ENCODE measurements around the genes TRAPPC6A, BLOC1S3, CKM, PPP1R13L, FOSB and GIPR.

DNA sequence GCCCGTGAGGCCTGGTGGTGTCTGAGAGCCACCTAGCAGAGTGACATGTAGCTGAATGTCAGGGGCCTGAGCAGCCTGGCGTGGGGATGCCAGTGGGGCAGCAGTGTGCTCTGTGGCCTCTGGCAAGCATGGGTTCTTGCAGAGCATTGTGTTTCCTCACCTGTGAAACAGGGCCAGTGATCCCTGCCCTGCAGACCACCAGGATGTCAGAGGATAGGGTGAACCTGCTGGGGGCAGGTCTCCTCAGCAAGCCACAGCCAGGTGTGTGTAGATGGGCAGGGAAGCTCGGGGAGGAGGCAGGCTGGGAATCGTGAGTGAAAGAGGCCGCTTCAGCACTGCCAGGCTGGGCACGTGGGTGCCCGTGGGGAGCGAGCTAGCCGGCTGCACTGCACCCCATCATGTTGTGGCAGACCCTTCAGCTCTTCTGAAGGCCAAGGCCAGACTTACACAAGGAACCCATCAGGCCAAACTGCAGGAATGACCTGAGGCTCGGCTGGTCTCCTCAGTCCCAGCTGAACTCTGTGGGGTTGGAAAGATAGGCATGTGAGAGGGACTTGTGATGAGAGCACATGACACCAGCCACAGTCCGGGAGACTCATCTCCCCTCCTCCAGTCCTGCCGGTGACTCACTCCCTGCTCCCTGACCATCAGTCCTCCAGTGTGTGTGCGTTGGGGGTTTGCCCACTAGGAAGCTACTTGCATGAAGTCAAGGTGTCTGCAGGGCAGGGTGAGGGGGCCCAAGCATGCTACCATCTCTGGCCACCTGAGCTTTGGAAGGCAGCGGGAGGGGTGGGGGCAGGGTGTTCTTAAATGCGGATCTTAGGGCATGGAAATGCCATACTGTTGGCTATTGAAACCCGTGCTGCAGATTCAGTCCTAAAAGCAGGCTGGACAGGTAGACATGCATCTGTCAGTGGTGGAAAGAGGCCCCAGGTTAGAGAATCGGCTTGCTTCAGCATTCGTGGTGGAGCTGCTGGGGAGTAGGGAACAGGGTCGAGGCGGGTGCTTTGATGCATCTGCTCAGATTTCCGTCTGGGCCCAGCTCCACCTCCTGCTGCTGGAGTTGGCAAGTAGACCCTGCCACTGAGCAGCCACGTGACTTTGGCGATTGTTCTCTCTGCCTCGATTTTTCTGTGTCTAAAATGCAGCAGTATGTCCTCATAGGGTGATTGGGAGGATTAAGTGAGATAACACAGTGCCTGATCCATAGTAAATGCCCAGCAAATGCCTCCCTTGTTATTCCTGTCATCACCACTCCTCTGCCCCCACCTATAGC, 5.3 kb downstream of the PPP1R37 start:
- RRBS, result no CpG with 5 or more reads among the region's 24 CpGs

- RRBS, result no CpG with 5 or more reads among the region's 14 CpGs
These were observed 20.7 kb downstream of the PPP1R37 start for GRCh38 chr19:45113552-45114227.

DNA sequence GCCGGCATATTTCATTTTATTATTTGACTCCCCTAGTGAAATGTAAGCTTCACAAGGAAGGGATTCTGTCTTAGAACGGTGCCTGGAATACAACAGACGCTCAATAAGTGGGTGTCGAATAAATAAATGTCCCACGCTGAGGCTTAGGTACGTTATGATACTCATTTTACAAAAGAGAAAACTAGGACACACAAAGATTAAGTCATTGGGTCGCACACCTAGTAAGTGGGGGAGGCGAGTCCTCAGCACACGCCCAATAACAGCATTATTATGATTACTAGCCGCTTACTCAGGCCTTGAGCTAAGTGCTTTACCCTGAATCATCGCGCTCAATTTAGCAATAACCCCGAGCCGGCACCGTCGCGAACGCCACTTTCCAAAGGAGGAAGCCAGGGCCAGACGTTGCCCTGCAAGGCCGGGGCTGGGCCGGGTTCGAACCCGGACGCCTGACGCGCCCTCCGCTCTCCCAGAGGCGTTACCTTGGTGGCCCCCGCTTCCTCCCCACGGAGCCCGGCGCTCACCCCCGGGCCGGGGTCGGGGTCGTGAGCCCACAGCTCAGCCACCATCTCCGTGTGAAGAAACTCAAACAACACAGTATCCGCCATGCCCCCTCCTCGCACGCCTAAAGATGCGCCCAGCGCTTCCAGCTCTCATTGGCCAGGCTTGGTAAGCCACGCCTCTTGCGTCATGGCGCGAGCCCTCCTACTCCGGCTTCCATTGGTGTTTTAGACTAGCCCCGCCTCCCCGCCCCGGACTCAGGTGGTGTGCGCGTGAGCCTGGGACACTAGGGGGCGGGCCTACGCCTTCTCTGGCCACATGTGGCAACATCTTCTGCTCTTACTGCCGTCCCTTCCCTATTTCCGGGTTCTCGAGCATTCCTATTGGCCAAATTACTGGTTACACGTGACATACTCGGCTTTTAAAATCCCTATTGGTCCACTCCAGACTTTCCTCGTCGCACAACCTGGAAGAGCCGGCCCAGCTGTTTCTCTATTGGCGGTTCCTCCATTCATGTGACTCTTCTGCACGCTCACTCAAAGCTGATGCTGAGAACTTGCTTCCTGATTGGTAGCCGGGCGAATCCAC, at the start of gene TRAPPC6A:
Gene TRAPPC6A (minus strand): TSS at position 624 of the 1,086 bp plus-strand sequence.
- RRBS, result 1% methylated on average over 16 of the region's 66 CpGs

GRCh38 chr19:45178700-45179156, at the start of gene BLOC1S3:
TSS of gene BLOC1S3 (plus strand) at chr19:45178784.
- RRBS, result 1% methylated on average over 4 of the region's 27 CpGs

DNA sequence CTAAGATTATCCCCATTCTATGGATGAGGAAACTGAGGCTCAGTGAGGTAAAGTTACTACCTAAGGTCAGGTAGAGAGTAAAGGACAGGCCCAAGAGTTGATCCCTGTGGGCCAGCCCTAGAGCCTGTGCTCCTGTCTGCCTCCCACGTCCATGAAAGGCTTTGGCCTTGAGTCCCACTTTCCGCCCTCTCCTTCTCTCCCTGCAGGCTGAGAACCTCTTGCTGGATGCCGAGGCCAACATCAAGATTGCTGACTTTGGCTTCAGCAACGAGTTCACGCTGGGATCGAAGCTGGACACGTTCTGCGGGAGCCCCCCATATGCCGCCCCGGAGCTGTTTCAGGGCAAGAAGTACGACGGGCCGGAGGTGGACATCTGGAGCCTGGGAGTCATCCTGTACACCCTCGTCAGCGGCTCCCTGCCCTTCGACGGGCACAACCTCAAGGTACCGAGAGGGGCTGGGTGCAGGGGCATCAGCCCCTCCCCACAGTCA, 20.2 kb downstream of the MARK4 start:
- RRBS, result no CpG with 5 or more reads among the region's 18 CpGs

DNA sequence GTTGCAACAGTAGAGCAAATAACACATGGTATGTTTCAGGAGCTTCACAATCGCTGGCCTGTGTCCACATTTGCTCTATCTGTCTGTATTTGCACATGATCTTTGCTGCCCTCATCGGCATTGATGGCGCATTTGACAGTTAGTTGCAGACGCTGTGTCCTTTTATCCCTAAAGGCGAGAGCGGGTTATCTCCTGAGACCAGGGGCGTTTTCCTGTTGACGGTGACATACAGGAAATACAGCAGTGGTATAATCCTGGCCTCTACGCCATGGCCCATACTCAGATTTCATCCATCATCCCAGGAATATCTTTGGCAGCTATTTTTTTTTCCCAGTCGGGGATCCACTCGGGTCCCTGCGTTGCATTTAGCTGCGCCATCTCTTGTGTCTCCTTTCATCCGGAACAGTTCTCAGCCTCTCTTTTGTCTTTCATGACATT, 22.1 kb downstream of the MARK4 start:
- RRBS, result no CpG with 5 or more reads among the region's 14 CpGs

DNA sequence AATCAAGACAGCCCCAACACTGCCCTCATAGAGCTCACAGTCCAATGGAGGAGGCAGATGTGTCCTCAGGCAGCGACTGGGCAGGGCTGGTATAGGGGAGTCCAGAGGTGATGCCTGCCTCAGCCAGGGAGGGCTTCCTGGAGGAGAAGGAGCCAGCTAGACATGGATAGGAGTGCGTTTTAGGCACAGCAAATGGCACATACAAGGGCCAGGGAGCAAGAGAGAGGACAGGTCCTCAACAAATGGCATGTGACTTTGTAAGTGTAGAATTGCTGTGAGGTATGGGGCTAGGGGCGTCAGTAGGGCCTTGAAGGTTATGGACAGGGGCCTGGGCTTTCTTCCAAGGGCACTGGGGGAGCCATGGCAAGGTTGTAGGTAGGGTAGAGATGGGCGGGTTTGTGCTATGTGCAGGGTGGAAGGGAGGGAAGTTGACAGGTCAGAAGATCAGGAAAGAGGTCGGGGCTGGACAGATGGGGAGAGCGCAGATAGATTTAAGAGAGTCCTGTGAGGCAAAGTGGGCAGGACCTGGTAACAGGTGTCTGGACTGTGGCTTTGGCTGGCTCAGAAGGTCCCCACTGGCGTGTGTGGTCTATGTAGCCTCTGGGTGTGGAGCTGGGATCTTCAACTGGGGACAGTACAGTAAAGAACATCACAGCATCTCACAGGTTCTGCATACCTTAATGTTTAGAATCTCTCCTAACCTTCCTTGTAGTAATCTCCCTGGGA, 17.9 kb downstream of the CKM start:
- RRBS, result no CpG with 5 or more reads among the region's 7 CpGs

- RRBS, result no CpG with 5 or more reads among the region's 34 CpGs
These were observed at the start of gene CKM for GRCh38 chr19:45322144-45323459. TSS of gene CKM (minus strand) at chr19:45322875.

- RRBS, result no CpG with 5 or more reads among the region's 36 CpGs
These were observed 15.5 kb upstream of the ERCC2 start for GRCh38 chr19:45385848-45386368.

DNA sequence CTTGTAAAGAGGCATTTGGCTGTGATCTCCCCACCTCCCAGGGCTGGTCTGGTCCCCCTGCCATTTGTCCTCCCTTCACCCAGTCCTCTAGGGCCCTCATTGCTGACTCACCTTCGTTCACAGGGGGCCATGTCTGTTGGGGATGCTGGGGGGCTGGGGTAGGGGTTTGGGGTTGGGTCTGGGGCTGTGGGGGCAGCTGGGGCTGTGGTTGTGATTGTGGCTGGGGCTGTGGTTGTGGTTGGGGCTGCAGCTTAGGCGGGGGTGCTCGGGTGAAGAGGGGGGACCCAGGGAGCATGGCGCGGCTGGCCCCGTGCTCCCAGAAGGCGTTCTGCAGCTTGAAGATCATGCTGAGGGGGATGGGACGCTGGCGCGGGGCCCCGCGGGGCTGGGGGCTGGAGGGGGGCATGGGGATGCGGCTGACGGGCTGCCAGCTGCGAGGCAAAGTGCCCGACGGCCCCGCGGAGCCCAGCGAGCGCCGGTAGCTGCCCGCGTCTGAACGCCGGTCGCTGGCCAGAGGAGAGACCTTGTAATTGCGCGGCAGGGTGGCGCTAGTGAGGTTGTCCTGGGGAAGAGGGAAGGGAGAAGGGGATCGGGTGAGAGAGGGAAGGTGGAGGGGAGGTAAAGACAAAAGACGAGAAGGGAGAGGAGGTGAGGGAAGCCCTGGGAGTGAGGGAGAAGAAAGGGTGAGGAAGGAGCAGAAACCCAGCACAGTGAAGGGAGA, 9.4 kb downstream of the PPP1R13L start:
- RRBS, result no CpG with 5 or more reads among the region's 32 CpGs

GRCh38 chr19:45404976-45405941, at the start of gene PPP1R13L:
TSS of gene PPP1R13L (minus strand) at chr19:45405069.
- RRBS, result 29% methylated on average over 13 of the region's 58 CpGs

DNA sequence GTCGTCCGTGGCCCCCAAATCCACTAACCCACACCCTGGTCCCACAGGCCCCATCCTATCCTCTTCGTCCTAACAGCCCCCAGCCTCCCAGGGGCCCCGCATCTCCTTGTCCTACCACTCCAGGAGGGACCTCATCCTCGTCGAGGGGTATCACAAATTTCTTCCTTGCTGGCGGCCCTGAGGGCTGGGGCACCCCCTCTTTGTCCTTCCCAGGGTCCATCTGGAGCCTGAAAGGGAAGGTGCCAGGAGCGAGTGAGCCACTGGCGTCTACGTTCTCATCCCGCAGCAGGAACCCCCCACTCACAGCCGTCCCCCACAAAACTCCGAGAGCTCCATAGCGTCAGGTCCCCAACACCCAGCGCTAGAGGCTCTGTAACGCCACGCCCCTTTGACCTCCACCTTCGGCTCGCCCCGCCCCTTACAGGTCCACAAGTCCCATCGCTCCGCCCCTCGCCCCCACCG, 531 bp downstream of the ERCC1 start:
- RRBS, result no CpG with 5 or more reads among the region's 24 CpGs

DNA sequence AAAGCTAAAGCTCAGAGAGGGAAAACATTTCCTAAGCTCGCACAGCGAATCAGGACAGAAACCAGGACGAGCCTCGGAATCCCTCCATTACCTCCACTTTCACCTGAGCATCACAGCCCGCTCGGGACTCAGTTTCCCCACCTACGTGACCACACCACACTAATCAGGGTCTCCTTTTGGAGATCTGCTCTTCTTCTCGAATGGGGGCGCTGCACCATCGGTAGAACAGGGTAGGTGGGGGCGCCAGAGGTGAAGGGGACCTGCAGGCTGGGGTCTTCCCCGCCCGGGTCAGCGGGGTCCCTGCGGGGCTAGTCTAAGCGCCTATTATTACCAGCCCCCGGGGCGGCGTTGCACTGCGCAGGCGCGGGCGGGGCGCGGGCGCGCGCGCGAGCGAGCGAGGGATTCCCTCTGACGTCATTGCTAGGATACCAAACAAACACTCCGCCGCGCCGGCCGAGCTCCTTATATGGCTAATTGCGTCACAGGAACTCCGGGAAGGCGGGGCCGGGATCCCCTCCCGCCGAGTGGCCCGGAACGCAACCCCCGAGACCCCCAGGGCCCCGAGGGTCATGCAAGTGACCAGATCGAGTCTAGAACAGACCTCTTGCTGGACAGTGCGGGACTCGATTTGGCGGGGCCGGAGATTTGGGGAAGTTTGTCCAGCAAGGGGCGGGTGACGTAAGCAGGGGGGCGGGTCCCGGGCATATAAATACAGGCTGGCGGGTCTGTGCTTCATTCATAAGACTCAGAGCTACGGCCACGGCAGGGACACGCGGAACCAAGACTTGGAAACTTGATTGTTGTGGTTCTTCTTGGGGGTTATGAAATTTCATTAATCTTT, at the start of gene FOSB:
Gene FOSB (plus strand): TSS at position 735 of the 841 bp plus-strand sequence.
- RRBS, result 2% methylated on average over 10 of the region's 62 CpGs

- RRBS, result 2% methylated on average over 10 of the region's 18 CpGs
These were observed 953 bp upstream of the VASP start for GRCh38 chr19:45506386-45506665.

GRCh38 chr19:45509937-45510516, 2.7 kb downstream of the VASP start:
- RRBS, result no CpG with 5 or more reads among the region's 13 CpGs

DNA sequence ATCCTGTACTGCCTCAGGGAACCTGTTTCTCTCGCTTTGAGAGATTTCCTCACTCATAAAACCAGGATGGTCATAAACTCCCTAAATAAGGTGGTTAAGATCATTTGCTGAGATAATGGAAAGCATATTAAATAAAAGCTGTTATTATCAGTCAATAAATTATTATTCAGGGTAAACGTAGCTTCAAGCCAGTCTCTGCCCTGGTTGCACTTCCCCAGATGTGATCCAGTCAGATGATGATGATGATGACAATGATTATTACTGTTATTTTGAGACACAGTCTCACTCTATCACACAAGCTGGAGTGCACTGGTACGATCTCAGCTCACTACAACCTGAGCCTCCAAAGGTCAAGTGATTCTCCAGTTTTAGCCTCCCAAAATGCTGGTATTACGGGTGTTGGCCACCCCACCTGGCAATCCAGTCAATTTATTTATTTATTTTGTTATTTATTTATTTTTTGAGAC, 16.8 kb downstream of the OPA3 start:
- RRBS, result no CpG with 5 or more reads among the region's 4 CpGs

- RRBS, result 2% methylated on average over 5 of the region's 21 CpGs
These were observed 2.5 kb downstream of the GPR4 start for GRCh38 chr19:45599300-45600125.

- RRBS, result no CpG with 5 or more reads among the region's 18 CpGs
These were observed at the start of gene GIPR for GRCh38 chr19:45667488-45668391. TSS of gene GIPR (plus strand) at chr19:45668221.

DNA sequence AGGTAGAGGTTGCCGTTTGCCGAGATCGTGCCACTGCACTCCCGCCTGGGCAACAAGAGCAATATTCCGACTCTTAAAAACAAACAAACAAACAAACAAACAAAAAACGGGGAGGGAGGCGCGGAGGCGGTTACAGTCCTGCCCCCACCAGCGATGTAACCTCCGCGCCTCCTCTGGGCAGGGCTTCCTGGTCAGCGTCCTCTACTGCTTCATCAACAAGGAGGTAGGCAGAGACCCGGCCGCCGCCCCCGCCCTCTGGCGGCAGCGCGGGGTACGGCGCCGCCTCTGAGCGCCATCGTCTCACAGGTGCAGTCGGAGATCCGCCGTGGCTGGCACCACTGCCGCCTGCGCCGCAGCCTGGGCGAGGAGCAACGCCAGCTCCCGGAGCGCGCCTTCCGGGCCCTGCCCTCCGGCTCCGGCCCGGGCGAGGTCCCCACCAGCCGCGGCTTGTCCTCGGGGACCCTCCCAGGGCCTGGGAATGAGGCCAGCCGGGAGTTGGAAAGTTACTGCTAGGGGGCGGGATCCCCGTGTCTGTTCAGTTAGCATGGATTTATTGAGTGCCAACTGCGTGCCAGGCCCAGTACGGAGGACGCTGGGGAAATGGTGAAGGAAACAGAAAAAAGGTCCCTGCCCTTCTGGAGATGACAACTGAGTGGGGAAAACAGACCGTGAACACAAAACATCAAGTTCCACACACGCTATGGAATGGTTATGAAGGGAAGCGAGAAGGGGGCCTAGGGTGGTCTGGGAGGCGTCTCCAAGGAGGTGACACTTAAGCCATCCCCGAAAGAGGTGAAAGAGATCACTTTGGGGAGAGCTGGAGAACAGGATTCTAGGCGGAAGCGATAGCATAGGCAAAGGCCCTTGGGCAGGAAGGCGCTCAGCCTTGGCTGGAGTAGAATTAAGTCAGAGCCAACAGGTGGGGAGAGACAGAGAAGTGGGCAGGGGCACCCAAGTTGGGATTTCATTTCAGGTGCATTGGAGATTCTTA, 10.0 kb downstream of the SNRPD2 start:
- RRBS, result under 1% methylated on average over 6 of the region's 58 CpGs

GRCh38 chr19:45715818-45717129, 14.4 kb downstream of the FBXO46 start:
- RRBS, result 1% methylated on average over 5 of the region's 27 CpGs